Airway epithelial cell (primary cell): ENCODE measurements around the genes HNRNPAB and ZNF879.

GRCh38 chr5:178108943-178109191 lies 4.5 kb upstream of the N4BP3 start:
- RAMPAGE, long total RNA, result no peak

- RAMPAGE, long total RNA, result no peak
Measured at GRCh38 chr5:178117716-178118789, 4.7 kb downstream of the N4BP3 start.

DNA sequence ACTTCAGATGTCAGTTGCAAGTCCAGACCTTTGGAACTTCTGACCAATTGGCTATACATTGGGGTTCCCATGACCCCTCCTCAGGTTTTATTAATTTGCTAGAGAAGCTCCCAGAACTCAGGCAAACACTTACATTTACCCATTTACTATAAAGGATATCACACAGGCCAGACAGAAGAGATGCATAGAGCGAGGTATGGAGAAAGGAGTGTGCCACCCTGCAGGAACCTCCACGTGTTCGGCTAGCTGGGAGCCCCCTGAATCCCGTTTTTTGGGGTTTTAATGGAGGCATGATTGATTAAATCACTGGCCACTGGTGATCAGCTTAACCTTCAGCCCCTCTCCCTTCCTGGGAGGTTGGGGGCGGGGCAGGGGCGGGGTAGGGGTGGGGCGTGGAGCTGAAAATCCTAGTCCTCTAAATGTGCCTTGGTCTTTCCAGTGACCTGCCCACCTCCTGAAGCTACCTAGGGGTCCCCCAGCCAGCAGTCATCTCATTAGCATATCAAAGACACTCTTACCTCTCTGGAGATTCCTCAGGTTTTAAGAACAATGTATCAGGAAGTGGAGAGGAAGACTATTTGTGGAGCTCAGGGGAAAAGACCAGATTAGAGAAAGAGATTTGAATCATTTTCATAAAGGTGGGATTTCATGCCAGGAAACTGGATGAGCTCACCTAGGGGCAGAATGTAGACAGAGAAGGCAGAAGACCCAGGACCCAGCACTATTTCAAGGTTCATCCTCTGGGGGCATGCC lies 7.2 kb downstream of the GMCL2 start:
- RAMPAGE, long total RNA, result no peak

- RAMPAGE, long total RNA, result no peak
Measured at GRCh38 chr5:178204446-178205283, at the start of gene HNRNPAB. HNRNPAB (plus strand) TSS chr5:178204533.

DNA sequence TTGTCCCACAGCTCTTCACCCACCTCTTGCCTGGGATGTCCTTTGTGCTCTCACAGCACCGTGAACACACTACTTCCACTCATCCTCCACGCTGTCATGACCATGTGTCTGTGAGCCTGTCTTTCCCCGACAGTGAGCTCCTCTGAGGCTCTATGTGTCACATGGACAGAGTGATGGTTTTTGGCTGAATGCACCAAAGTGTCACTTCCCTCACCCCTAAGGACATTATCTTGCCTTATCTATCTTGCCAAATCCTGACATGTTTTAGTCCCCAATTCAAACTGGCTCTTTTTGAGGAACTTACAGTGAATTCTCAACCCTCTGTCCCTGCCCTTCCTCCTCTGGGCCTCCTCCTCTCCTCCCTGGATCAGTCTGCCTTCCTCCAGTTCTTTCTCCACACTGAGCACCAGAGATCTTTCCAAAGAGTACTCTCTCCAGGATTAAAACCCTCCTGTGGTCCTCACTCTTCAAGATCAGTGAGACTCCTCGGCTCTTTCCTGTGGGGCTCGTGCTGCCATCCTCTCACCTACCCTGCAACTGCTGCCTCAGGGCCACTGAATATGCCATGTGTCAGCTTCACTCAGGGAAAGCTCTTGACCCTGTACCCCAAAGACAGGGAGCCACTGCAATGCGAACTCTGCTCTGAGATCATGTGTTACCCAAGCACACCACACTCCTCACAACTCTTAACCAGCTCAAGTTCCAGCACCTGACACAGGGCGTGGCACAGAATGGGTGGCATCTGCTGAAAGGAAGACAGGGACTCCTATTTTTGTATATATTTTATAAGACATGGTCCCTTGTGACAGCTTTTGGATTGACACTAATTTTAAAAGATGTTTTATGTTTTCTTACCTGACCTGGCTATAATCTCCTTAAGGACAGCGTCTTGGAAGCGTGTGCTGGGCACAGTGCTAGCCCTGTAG lies 11.0 kb downstream of the PHYKPL start:
- RAMPAGE, long total RNA, result no peak

GRCh38 chr5:178336694-178337455 lies 104.3 kb upstream of the PHYKPL start:
- RAMPAGE, long total RNA, result no peak

GRCh38 chr5:178396768-178397132 lies 164.1 kb upstream of the PHYKPL start:
- RAMPAGE, long total RNA, result no peak

DNA sequence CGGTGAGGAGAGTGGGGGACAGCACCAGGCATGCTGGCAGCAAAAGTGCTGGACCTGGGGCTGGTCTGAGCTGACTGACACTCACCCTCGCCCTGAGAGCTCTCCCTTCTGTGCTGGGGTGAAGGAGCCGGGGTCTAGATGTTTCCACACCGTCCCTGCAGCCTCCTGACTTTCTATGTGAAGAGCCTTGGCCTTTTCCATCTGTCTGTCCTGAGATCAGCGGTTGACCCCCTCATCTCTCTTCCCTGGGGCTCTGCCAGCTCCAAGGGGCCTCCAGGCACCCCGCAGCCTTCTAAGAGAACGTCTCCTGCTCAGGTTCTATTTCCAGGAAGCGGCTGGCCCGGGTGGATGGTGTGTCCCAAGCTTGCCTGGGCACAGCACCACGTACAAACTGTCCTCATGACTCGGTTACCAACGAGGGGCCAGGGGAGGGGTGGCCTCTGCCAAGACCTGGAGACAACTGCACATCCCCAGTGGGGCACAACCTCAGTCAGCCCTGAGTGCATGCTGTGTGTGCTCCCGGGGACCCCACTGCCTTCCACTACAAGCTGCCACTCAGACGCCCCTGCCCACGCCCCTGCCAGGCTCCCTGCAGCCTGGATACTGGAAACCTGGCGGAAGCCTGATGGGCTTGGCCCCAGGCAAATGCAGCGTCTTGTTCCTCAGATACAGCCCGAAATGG lies 62.9 kb downstream of the COL23A1 start:
- RAMPAGE, long total RNA, result no peak

GRCh38 chr5:178562544-178562892 lies 27.7 kb downstream of the COL23A1 start:
- RAMPAGE, long total RNA, result no peak

- RAMPAGE, long total RNA, result start-site peak on the plus strand at chr5:179023793-179023856, 48 and 32 reads in 2 replicates
Measured at GRCh38 chr5:179023379-179024352, at the start of gene ZNF879. ZNF879 (plus strand) TSS chr5:179023804.

GRCh38 chr5:179113133-179113743 lies 53.1 kb downstream of the ZNF354C start:
- RAMPAGE, long total RNA, result no peak

GRCh38 chr5:179122655-179123004 lies 62.5 kb downstream of the ZNF354C start:
- RAMPAGE, long total RNA, result no peak

DNA sequence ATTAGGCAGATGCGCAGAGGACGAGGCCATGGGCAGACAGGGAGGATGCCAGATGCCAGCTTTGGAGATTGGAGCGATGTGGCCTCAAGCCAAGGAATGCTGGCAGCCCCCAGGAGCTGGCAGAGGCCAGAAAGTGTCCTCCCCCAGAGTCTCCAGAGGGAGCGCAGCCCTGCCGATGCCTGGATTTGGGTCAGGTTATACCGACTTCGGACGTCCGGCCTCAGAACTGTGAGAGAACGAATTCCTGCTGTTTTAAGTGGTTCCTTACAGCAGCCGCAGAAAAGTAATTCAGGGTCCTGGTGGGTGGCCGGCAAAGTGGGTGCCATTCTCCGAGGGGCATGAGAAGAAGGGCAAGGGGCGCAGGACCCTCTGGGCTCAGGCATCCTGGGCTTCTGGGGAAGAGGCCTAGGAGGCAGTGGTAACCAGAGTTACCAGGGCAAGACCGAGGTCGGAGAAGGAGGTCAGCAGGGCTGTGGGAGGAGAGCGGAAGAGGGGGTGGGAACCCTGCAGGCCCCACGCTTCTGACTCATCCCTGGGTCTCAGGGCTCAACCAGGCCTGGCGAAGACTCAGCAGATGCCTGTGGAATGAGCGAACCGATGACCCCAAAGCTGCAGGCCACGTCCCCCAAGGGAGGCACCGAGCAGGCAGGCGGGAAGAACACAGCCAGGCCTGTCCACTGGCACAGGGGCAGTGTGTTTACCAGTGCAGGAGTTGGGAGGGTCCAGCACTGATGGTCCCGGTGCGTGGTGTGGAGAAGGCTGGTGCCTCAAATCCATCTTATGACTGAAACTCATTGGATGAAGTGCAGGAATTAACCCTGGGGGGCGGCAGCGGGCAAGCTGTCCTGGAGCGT lies 69.5 kb downstream of the ADAMTS2 start:
- RAMPAGE, long total RNA, result no peak

DNA sequence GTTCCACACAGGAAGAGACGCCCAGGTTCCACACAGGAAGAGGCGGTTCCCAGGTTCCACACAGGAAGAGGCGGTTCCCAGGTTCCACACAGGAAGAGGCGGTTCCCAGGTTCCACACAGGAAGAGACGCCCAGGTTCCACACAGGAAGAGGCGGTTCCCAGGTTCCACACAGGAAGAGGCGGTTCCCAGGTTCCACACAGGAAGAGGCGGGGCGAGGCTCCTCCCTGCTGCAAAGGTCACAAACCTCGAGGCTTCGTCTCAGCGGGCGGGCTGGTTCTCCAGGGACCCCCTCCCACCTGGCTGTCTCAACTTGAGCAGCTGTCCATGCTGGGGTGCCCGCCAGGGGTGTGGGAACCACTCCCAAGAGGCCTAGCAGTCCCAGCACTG lies 94.3 kb upstream of the RUFY1 start:
- RAMPAGE, long total RNA, result no peak

DNA sequence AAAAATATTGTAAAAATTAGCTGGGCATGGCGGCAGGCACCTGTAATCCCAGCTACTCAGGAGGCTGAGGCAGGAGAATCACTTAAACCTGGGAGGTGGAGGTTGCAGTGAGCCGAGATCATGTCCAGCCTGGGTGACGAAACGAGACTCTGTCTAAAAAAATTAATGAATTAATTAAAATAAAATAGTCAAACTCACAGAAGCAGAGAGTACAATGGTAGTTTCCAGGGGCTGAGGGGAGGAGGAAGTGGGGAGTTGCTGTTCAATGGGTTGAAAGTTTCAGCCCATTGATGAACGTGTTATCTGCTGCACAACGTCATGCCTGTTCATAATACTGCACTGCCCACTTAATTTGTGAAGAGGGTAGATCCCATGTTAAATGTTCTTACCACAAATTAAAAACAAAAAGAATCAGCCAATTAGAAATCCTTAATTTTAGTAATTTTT lies 16.5 kb upstream of the RUFY1 start:
- RAMPAGE, long total RNA, result no peak

DNA sequence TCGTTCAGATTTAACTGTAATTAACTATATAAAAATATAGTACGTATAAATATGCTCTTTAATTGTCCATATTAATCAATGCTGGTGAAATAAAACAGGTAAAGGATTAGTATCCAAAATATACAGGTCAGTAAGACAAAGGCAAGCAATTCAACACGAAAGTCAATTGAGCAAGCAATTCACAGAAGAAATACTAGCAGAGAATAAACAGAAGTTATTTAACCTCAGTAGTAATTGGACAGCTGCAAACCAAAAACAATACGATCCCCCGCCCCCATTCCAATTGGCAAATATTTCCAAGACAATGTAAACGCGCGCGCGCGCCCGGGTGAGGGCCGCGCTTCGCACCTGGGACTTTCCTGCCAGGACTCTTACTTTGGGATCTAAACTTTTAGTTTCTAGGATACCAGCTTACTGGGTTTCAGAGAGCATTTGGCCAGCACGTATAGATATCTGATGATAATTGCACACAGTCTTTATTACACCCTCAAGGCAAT lies 8.5 kb downstream of the RUFY1 start:
- RAMPAGE, long total RNA, result no peak

GRCh38 chr5:179598500-179599377 lies 24.7 kb downstream of the HNRNPH1 start:
- RAMPAGE, long total RNA, result no peak

GRCh38 chr5:179603277-179603891 lies 20.1 kb downstream of the HNRNPH1 start:
- RAMPAGE, long total RNA, result no peak

- RAMPAGE, long total RNA, result no peak
Measured at GRCh38 chr5:179620247-179621156, 3.0 kb downstream of the HNRNPH1 start.

GRCh38 chr5:179621157-179622143 lies 2.0 kb downstream of the HNRNPH1 start:
- RAMPAGE, long total RNA, result no peak